ENCODE measurements around the genes OR1Q1, RABGAP1, DENND1A and LHX2.

DNA sequence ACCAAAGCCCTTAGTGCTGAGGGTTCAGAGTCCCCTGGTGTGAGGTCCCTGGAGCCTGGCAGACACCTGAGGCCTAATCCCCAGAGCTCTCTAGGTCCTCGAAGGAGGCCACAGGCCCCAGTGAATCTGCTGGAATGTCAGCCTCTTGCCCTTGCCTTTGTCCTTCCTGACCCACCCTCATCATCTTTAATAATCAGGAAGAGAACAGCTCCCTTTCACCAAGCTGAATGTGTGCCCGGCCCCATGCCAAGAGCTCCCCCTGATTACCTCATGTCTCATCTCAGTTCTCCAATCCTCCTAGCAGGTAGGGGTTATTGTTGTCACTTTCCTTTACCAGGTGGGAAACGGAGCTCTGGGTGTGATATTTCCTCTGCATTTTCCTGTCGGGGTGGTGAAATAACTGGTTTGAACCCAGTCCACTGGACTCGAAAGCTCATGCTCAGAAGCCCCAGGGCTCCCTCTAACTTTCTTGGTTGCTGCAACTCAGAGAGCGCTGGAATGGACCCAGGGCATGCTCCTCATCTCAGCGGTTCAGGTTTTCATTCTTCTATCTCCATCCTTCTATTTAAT is 5.9 kb downstream of the DAB2IP start:
- RRBS = no CpG with 5 or more reads among the region's 7 CpGs

DNA sequence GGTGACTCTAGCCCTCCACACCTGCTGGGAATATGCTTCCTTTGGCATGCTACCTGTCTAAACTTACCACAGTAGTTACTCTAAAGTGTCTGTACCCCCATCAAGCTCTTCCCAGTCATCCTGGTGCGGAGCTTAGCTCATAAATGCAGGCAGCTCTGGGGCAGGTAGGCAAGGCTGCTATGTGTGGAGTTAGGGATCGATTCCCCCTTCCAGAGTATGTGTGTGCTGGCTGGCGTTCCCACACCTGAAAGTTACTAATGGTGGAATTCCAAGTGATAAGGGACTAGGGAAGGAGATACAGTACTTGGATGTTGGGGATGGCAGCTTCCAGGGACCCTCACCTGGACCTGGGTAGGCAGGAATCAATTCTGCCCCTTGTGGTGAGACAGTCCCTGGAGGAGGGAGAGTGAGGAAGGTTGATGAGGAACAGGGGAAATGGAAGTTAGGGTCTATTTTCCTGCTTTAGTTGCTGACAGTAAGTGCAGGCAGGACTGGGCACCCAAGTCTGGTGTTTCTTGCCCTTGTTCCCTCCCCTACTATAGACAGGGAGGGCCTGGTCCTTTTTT is 51.5 kb downstream of the DAB2IP start:
- RRBS = no CpG with 5 or more reads among the region's 3 CpGs

- RRBS = no CpG with 5 or more reads among the region's 2 CpGs
Measured at GRCh38 chr9:121746824-121747232, 95.4 kb downstream of the DAB2IP start.

DNA sequence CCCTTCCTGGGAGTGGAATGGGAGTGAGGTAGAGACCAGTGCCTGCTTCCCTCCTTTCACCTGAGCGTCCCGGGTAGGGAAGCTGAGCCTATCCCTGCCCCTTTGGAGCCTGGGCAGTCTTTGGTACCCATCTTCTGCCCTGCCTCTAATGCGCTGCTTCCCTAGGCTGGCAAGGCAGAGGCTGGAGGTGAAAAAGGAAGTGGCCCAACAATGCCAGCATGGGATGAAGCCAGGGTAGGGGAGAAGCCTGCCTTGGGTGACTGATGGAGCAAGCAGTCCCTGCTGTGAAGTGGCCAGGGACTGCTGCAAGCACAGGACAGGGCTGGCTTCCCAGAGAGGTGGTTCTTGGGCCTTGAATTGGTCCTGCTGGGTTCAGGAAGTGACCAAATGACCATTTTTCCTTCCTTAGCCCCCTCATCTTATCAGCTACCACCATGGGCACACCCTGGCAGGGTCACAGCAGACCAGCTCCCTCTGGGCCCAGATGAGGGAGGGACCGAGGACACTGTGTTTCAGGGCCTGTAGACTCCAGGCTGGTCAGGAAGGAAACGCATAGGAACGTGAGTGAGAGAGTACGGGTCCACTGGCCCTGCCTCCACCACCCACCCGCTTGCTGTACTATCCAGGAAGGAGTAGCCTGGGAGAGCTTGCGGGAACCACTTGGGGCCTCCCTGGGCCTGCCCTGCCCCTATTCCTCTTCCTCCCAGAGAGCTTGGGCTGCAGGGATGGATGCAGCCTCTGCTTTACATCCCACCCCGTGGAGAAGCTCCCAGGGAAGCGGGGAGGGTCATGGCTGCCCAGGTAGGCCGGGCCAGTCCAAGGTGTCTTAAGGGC is 102.5 kb downstream of the DAB2IP start:
- RRBS = no CpG with 5 or more reads among the region's 12 CpGs

DNA sequence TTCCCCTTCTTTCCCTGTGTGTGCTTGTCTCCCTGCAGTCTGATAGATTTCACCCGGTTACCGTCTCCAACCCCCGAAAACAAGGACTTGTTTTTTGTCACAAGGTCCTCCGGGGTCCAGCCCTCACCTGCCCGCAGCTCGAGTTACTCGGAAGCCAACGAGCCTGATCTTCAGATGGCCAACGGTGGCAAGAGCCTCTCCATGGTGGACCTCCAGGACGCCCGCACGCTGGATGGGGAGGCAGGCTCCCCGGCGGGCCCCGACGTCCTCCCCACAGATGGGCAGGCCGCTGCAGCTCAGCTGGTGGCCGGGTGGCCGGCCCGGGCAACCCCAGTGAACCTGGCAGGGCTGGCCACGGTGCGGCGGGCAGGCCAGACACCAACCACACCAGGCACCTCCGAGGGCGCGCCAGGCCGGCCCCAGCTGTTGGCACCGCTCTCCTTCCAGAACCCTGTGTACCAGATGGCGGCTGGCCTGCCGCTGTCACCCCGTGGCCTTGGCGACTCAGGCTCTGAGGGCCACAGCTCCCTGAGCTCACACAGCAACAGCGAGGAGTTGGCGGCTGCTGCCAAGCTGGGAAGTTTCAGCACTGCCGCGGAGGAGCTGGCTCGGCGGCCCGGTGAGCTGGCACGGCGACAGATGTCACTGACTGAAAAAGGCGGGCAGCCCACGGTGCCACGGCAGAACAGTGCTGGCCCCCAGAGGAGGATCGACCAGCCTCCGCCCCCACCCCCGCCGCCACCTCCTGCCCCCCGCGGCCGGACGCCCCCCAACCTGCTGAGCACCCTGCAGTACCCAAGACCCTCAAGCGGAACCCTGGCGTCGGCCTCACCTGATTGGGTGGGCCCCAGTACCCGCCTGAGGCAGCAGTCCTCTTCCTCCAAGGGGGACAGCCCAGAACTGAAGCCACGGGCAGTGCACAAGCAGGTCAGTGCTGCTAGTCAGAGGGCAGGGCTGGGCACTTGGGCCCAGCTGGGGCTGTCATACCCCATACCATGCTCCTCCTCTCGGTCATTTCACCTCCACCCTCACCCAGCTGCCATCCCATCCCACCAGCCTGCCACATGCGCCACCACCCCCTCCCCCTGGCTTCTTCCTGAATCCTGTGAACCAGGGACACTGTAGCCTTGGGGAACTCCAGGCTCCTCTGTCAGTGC is 121.5 kb downstream of the DAB2IP start:
- RRBS = 96% methylated on average over 13 of the region's 59 CpGs

- RRBS = no CpG with 5 or more reads among the region's 2 CpGs
Measured at GRCh38 chr9:121860772-121861126, 209.3 kb downstream of the DAB2IP start.

DNA sequence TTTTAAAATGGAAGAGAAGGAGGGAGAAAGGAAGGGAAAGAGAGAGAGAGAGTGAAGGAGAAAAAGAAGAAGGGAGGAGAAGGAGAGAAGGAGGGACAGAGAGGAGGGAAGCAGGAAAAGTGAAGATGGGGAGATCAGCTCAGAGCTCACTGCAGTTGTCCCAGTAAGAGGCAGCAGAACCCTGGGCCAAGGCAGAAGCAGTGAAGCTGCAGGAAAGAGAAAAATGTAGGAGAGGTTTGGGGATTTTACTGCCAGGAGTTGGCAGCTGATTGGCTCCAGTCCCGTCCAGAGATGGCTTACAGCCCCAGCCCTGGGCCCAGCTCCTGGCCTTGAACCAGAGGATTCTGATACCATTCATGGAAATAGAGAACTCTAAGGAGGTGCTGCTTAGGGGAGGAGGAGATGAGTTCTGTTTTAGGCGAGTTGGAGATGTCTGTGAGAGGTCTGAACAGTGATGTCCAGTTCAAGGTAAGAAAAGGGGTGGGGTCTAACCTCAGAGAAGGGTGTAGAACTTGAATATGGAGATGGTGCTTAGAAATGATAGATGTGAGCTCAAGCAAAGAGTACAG is 4.6 kb downstream of the MORN5 start:
- RRBS = no CpG with 5 or more reads among the region's 2 CpGs

DNA sequence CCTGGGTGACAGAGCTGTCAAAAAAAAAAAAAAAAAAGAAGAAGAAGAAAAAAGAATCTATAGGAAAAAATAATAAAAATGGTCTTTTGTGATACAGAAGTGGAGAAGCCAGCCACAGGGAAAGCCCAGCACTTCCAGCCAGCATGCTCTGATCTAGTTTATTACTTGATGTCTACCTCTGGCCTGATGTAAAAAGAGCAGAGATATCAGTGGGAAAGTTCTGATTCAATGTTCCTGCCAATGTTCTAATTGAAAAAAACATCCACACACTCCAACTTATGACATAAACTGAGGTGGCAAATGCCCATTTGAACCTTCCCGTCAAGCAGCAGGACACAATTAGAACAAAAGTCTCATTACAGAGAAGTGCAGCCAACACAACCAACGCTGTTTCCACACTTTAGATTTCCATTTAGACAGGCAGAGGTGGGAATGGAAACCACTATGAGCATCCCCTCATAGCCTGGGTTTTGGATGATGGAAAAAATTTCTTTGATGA is 5.7 kb downstream of the RBM18 start:
- RRBS = no CpG with 5 or more reads among the region's 2 CpGs

GRCh38 chr9:122332064-122332612 is 38.7 kb upstream of the PTGS1 start:
- RRBS = no CpG with 5 or more reads among the region's 7 CpGs

DNA sequence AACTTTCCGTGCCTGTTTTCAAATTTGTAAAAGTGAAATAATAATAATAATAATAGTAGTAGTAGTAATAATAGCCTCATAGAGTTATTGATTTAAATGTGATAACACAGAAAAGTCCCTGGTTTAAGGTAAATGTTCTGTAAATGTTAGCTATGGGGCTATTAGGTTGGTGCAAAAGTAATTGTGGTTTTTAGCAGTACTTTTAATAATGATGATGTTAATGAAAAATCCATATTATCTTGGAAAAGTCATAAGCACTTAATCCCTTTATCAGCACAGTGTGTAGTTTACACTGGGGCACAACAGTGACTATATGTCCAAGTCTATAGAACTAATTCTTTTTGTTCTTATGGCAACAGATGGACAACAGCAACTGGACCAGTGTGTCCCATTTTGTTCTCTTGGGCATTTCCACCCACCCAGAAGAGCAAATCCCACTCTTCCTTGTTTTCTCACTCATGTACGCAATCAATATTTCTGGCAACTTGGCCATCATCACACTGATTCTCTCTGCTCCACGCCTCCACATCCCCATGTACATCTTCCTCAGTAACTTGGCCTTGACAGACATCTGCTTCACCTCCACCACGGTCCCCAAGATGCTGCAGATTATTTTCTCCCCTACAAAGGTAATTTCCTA is at the start of gene OR1Q1:
Gene OR1Q1, plus strand, starts transcription at position 360 of the 640 bp plus-strand sequence.
- RRBS = no CpG with 5 or more reads among the region's 4 CpGs

- RRBS = no CpG with 5 or more reads among the region's 58 CpGs
Measured at GRCh38 chr9:122940284-122941461, at the start of gene RABGAP1. Gene RABGAP1 (plus strand): TSS chr9:122941020.

DNA sequence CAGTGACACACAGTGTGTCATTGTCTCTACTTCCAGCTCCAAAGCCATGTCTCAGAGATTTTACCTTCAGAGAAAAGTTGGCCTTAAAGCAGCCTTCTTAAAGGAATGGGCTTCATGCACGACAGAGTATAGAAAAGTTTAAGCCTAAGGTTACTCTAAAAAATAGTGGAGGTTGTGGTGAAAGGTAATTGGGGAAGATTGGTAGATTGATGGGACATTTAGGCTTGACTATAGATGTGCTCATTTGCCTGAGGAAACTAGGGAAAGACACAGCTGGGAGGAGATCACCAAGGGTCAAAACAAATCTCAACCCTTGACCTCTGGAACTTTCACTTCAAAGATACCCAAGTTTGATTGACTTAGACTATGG is 19.1 kb downstream of the RABGAP1 start:
- RRBS = no CpG with 5 or more reads among the region's 1 CpG

GRCh38 chr9:123043090-123043887 is 9.8 kb downstream of the GPR21 start:
- RRBS = no CpG with 5 or more reads among the region's 4 CpGs

- RRBS = no CpG with 5 or more reads among the region's 7 CpGs
Measured at GRCh38 chr9:123089532-123090181, 56.2 kb downstream of the GPR21 start.

GRCh38 chr9:123109317-123110062 is 76.0 kb downstream of the GPR21 start:
- RRBS = no CpG with 5 or more reads among the region's 12 CpGs

DNA sequence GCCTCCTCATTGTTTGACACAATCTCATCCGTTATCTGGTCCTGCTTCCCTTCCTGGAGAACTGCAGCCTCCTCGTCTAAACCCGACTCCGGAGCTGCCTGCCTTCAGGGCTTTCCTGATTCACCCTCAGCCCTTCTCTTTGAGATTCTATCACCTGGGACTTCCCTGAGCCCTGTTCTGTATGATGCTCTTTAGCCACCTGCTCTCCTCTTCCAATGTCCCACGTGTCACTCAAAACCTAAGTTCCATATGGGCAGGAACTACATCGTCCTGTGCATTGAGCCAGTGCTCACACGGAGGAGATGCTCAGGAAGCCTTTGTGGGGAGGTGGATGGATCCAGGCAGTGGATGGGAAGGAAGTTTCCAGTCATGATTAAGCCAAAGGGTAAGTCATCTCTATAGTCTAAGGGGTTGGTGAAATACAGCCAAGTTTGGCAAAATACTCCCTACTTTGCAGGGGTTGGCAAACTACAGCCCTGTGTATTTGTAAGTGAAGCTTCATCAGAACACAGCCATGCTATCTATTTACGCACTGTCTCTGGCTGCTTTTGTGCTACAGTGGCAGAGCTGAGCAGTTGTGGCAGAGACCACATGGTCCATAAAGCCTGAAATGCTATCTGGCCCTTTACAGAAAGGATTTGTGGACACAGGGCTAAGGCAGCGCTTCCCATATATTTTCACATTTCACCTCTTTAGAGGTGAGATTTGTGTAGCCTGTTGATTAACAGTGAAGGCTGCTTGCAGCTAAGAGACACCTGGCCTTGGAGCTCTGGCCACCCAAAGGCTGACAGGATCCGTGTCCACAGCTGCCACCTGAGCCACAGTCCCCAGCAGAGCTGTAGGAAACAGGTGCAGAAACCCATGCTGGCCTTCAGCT is 80.1 kb downstream of the GPR21 start:
- RRBS = no CpG with 5 or more reads among the region's 10 CpGs

DNA sequence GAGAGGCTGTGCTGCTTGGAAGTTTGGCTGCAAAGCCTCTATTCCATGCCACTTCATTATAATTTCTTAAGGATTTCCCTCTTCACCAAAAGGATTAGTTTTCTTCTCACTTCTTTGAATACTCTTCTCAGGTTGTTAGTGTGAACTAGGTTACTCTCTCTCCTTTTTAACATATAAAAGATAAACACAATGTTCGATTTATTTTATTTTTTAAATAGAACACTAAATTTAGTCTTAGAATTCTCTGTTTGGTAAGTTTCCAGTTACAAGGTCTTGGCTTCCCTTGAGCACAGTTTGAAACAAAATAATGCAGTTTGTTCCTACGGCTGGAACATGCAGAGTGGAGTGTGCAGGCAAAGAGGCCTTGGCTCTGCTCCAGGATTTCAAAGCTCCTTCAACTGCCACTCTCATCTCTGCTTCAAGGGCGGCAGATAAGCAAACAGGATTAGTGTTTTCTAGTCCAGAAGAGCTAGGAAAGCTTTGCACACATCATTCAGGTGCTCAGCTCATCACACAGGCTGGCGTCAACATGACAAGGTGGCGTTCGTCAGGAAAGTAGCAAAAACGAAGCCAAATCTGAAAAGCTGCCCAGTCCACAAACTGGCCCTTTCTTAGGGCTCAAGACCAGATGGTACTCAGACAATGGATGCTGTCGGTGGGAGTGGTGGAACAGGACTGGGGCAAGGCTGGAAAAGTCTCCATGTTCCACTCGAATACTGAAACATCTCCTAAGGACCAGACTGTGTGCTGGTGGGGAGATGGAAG is 286.6 kb downstream of the CRB2 start:
- RRBS = no CpG with 5 or more reads among the region's 9 CpGs

- RRBS = no CpG with 5 or more reads among the region's 4 CpGs
Measured at GRCh38 chr9:123658828-123659495, 271.0 kb downstream of the DENND1A start.

GRCh38 chr9:123929672-123930538 is at the start of gene DENND1A:
Gene DENND1A (minus strand): TSS chr9:123930126.
- RRBS = under 1% methylated on average over 44 of the region's 106 CpGs

DNA sequence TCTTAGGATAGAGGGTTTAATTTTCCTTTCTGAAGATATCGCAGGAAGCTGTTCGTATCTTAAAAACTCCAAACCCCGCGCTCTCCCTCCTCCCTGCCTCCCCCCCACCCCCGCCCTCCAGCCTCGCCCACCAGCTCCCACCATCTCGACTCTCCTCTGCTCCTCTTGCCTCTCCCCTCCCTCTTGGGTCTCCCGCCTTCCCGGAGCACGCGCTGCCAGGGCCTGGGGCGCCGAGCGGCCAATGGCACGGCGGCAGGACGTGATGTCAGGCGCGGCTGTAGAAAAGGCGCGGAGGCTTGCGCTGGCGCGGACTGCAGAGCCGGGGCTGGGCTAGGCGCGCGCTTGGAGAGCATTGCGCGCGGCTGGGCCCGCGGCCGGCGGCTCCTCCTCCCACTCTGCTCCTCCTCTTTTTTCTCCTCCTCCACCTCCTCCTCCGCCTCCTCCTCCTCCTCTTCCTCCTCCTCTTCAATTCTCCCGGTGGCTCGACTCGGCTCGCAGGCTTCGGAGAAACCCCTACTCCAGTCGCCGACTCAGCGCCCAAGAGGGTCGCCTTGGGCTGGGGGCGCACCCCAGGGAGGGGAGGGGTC is at the start of gene LHX2:
Gene LHX2, plus strand, starts transcription at position 468 of the 587 bp plus-strand sequence.
- RRBS = 3% methylated on average over 11 of the region's 46 CpGs